CD14-positive monocyte (primary cell): ENCODE measurements around the genes KIF13A and ID4.

GRCh38 chr6:17808585-17809341 lies 102.0 kb upstream of the NUP153 start:
- CAGE, long polyA plus RNA = no peak

GRCh38 chr6:17930231-17931112 lies 57.0 kb downstream of the KIF13A start:
- CAGE, long polyA plus RNA = no peak

- CAGE, long polyA plus RNA = no peak
These were observed 2.5 kb downstream of the KIF13A start for GRCh38 chr6:17984995-17985286.

GRCh38 chr6:17987375-17987996 lies at the start of gene KIF13A:
Gene KIF13A, minus strand, starts transcription at chr6:17987635.
- CAGE, long polyA plus RNA = no peak

DNA sequence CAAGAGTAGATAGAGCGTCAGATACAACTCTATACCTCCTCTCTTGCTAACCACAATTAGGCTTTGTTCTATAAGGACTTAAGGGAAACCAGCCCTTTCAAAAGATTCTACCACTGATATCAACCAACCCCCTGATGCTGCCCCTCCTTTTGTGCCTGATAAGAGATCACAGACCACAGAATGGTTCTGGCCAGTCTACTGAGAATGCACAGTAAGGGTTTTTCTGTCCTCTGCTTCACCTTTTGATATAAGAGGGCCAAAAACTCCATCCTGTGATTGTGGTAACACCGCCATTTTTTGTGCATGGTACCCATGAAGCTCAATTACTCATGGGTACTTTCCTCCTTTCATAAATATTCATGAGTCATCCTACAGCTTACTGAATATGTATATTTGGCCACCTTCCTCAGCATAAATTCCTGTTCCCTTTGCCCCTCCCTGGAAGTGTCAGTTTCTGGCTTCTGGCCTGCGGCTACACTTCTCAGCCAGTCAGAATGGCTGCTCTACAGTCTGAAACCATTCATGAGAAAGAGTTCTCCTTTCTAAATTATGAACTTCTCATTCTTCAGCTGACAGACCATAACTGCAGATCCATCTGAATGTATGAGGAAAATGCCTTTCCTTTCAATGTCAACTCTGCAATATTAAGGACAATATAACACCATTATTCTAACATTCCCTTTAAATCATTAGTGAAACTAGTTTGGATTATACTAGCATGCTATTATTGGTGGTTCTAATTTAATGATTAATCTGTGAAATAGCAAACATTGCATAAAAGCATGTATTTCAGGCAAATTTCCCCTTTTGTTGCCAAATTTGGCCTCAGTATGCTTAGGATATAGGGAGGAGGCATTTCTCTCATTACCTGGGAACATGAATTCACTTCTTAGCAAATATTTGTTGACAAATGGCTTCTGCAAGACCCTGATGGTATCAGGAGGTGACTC lies 1.9 kb downstream of the TPMT start:
- CAGE, long polyA plus RNA = no peak

GRCh38 chr6:18219404-18220100 lies 44.8 kb downstream of the DEK start:
- CAGE, long polyA plus RNA = no peak

- CAGE, long polyA plus RNA = no peak
These were observed 106.4 kb downstream of the RNF144B start for GRCh38 chr6:18493342-18494118.

GRCh38 chr6:18584982-18585430 lies 197.9 kb downstream of the RNF144B start:
- CAGE, long polyA plus RNA = no peak

GRCh38 chr6:19232083-19232670 lies 605.0 kb upstream of the ID4 start:
- CAGE, long polyA plus RNA = no peak

GRCh38 chr6:19824372-19824809 lies 12.8 kb upstream of the ID4 start:
- CAGE, long polyA plus RNA = no peak

DNA sequence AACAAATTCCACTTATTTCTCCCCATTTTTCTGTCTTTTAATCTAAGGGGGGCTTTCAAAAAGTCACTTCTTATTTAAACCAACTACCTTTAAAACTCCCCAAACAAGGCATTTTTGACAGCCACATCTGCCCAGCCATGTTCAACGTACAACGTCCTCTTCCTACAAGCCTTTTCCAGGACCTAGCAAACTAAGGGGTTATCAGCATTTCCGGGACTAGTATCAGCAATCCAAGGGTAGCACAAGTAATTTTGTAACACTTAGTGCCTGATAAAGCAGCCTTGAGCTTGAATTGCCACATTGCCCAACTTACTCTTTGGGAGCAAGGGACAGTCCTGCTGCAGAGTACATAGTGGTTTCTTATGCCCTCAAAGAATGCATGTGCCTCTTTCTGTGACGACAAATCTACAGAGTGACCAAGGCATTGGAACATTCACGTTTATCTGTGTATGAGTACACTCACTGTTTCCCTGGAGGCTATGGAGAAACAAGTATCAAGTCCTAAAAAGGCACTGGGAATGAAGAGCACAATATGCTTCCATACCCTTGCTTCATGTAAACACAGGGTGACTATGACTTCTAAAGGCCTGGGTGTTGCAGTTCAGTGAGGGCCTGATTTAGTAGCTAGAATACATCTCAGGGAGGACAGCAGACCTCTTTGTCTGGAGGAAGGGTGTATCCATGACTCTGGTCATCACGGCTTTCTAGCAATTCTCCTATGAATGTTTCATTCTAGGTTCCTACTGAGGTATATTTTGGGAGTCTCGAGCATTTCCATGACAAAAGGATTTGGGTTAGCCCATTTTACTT lies 3.2 kb upstream of the ID4 start:
- CAGE, long polyA plus RNA = no peak

- CAGE, long polyA plus RNA = no peak
These were observed at the start of gene ID4 for GRCh38 chr6:19837269-19837661. Gene ID4, plus strand, starts transcription at chr6:19837370.

DNA sequence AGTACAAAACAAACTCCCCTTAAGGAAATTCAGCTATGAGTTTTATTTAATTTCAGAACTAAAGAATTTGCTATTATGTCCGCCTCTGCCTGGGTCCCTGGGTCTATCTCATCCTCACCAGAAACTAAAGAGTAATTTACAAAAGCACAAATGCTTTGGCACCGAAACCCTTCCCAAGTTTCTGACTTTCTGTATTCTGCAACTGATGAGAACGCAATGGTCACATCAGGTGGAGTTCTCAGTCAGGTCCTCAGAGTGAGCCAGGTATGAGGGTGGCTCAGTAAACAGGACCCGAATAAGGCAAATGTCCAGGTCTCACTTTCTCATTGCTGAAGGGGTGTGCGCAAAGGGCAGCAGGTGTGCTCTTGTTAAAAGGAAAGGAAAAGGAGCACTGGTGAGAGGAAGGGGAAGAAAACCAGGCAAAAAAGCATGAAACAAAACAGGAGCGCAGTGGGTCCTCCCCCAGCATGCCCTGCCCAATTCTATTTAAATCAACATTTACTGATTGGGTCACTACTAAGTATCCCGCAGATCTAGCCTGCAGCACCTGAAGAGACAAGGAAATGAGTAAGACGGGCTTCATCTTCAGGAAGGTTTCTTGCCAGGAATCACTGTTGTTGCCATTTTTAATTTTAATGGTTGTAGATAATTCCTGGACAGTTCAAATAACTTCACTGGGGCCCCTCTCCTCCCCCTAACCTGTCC lies 1.3 kb downstream of the MBOAT1 start:
- CAGE, long polyA plus RNA = no peak

DNA sequence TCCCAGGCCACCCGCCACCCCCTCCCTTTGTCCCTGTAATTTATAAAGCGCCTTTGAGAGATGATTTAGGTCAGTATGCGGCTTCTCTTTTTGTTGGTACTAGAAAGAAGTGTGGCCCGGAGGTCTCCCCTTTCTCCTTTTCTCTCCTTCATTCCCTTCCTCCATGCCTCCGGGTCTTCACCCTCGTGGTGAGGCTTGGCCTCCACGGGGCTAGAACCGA lies 2.4 kb downstream of the E2F3 start:
- CAGE, long polyA plus RNA = no peak

GRCh38 chr6:20409500-20410477 lies 8.1 kb downstream of the E2F3 start:
- CAGE, long polyA plus RNA = no peak

DNA sequence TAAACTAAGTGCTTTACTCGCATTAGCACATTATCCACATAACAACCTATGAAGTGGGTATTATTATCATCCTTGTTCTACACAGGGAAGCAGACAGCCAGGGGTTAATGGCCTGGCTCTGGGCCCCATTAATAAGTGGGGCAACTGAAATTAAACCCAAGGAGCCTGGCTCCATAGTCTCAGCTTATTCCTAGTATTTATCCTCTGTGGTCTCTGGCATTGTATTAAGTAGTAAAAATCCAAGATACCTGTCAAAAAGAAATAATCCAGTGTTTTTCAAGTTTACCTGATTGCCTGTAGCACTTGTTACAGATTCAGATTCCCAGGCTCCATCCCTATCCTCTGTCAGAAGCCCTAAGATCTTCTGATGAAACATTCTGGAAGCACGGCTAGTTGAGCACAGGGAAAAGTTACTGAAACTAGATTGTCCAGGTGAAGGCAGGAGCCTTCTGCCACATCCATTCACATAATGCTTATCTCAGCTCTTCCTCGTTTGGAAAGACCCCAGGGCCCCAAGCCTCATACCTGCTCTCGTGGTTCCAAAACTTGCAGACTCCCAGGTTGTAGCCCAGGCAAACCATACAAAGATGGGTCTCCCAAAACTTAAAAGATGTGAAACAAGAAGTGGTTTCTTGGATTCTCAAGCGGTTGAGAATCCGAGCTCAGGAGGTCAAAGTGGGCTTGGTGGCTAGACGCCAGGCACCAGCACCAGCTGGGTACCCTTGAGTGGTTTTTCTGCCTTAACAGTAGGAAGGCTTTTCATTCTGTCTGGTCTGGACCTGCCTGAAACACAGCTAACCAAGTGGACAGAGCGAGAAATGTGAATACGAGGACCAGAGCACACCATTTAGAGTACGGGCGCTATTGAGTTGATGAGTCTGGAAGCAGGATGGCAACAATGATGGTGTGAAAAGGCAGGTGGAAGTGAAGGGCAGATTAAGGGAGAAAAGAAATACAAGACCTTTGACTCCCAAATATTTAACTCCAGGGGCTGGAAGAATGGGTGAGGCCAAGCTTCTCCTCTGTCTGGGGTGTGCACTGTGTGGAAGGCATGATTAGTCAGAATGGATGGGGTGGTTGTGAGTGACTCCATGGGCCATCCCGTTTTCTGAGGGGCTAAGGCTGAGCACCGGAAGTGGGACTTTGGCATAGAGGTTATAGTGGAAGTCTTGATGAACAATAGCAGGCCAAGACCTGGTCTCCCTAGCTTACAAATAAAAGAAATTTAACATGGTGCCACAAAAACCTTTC lies 11.7 kb downstream of the E2F3 start:
- CAGE, long polyA plus RNA = no peak

DNA sequence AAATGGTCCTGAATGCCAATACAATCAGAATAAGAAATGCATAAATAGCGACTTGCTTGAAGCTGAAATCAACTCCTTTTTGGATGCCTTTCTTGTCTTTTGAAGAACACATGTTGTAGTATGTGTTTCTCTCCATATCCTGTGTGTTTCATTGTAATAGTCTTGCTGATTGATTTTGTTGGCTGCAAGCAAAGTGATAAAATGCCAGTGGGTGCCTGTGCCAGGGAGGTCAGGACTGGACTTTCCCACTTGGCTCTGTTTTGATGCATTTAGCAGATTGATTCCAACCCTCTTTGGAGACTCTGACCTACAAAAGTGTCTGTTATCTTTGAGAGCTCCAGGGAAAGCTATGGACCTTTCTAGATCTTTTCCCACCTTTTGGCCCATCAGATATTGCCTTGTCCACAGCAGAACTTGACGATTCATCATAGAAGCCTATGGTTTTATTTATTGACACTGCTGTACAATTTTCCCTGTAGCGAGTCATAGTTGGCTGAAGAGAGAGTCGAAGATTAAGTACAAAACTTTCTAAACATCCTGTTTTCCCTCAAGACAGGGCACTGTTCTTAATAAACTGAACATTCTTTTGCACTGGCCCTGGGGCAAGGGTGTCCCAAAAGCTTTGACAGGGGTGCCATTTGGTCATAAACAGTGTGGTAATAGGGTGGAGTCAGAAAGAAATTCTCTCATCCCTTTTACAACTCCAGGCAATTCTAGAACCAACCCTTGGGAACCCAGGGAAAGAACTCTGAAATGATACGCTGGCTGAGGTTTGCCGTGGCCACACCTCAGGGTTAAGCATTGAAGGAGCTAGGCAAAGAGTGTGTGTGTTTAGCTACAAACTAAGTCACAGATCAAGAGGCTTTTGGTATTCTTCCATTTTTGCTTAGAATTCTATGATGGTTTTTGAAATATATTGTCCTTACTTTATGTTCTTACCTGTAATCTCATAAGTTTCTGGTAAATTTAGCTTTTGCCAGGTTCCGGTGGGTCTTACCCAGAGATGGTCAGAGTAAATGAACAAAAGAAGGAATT lies 53.8 kb downstream of the E2F3 start:
- CAGE, long polyA plus RNA = no peak

DNA sequence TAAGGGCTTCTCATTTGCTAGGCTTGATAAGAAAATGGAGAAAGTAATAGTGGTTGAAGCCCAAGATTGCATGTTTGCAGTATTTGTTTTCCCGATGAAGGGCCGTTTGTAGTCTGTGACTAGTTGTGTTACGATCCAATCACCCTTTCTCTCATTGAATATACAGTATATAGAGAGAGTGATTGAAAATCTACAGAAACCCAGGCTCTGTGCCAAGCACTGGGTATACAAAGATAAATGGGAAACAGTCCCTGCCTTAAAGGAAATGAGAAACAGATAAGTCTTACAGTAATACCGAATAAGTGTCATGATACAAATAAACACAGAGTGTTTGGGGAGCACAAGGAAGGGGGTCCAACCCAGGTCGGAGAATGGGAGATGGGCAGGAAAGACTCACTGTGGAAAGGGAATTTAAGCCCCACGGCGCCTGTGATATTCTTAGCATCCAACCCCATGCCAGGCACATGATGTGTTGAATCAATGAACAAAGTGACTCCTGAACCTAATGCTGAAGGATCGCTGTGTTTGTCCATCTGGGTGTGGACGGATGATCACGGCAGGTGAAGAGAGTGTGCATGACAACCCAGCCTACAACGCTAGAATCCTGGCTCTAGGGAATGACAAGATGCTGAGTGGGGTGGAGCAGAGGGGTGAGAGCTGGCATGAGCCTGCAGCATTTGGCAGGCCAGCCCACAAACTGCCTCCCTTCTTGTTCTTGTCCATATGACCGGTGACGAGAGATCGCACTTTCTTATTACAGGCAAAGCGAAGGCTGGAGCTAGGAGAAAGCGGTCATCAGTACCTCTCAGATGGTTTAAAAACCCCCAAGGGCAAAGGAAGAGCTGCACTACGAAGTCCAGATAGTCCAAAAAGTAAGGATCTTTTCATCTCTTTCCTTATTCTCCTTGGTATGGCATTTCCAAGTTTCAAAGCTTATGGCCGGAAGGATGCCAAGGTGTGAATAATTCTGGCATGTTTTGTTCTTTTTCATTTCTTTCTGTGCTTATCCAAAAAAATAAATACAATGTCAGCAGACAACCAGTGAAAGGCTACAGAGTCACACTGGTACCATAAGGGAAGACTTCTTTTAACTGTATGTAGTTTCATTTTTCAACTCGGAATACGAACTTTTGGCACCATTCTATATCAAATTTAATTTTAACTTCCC lies 54.8 kb upstream of the CDKAL1 start:
- CAGE, long polyA plus RNA = no peak

- CAGE, long polyA plus RNA = no peak
These were observed 286.3 kb downstream of the CDKAL1 start for GRCh38 chr6:20820361-20821090.

DNA sequence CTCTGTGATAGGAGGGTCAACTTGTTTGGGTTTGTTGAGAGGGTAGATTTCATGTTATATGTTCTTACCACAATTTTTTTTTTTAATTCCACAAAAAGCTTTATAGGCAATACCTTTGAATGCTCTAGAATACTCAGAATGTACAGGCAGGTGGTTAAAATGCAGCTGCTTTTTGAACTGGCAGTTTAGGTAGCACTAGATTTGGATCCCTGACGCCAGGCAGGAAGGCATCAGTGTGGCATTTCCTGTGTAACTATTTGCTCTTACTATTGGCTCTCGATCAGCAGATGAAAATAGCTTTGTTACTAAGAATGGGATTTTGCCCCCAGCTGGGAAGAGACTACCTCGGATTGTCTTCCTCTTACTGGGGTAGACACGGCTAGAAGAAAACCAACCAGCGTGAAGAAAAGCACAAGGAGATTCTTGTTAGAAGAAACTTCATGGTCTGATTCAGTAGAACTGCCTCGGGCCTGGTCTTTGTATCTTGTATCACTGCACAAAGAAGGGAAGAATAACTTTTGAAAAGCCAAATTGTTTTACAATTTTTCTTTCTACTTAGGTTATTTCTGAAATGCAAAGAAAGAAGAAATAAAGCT lies 404.7 kb upstream of the SOX4 start:
- CAGE, long polyA plus RNA = no peak